Mesenchymal stem cell of adipose (primary cell): ENCODE data around the gene NME8.

GRCh38 chr7:37038184-37038642 lies 313.9 kb upstream of the AOAH start:
- CAGE, long polyA plus RNA: no peak

GRCh38 chr7:37201485-37202057 lies 247.1 kb downstream of the ELMO1 start:
- CAGE, long polyA plus RNA: no peak

GRCh38 chr7:37340930-37341316 lies 107.7 kb downstream of the ELMO1 start:
- CAGE, long polyA plus RNA: no peak

- CAGE, long polyA plus RNA: no peak
Observed at GRCh38 chr7:37349922-37350681, 98.6 kb downstream of the ELMO1 start.

DNA sequence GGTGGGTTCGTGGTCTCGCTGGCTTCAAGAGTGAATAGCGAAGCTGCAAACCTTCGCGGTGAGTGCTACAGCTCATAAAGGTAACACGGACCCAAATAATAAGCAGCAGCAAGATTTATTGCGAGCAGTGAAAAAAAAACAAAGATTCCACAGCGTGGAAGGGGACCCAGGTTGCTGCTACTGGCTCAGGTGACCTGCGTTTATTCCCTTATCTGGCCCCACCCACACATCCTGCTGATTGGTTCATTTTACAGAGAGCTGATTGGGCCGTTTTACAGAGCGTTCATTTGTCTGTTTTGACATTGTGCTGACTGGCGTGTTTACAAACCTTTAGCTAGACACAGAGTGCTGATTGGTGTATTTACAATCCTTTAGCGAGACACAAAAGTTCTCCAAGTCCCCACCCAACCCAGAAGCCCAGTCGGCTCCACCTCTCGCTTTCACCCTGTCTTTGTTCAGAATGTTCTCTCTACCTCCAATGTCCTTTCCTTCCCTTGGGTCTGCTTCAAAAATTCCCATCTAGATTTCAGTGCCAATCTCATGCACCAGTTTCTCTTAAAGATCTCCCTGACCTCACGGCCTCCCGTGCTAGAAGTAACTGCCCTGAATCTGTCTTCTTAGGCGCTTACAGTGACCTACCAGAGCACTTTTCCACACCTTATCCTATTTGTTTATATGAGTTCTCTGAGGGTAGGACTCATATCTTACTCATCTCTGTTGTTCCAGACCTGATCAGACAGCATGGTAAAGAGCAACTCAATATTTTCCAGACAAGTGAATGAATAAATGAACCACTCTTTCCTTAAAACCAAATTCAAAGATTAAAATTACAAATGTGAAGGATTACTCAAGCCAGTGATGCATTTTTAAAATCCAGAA lies 95.0 kb downstream of the ELMO1 start:
- CAGE, long polyA plus RNA: no peak

DNA sequence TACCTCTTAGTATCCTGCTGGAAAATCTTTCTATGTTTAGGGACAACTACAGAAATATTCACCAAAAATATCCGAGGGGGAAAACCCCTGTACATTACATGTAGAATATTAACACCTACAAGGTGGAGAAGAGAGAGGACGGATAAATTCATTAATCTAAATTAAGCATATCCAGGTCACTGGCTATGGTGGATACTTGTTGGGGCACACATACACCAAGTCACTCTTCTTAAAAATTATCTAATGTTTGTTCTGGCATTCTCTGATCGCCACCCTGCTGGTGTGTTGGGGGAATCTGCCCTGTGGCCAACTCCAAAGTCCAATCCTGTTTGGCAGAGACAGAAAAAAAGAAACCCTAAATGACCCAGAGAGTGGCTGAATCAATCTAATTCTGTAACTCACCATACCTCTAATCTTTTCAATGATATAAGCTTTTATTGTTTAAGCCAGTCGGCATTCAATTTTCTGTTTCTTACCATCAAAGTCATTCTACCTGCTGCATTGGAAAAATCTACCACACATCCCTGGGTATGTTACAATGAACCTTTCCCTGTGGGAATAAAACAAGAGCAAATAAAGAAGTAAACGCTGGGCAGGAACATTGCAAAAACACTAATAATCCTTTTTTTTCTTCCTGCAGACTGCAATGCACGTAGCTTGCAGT lies 34.3 kb downstream of the ELMO1 start:
- CAGE, long polyA plus RNA: no peak

DNA sequence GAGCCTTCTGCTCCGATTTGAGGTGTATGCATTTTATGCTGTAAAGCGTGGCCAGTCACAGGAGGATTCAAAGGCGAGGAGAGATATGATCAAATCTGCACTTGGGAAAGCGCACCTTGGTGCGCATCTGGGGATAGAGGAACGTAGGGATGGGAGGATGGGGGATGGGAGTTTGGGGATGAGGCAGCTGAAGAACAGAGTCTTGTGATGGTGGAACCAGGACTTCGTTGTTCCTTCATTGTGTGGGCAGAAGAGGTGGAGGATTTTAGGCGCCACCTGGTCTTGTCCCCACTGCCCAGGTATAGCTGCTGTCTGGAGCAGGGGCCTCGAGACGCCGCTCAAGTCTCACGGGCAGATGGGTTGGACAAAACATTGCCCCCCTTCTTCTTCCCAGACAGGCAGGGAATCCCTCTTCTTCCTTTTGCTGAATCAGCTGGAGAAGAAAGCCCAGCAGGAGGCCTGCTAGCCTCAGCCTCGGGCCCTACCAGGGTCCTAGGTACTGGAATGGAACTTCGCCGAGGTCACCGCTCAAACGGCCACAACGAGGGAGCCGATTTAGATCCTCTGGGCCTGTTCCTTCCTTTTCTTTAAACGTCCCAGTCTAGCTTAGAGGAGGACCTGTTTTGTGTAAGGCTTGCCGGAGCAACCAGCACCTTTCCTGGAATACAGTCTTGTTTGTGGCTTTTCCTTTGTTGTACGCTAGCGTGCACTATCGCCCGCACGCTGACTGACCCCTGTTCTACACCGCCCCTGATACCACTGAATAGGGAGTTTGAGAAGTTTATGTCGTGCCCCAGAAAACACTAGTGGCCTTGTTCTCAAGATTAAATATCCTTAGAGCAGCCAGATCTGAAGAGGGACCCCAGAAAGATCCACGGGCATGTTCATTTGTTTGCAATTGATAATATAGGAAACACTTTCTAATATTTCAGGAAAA lies at the start of gene NME8:
TSS of gene NME8 (plus strand) at position 168 of the 937 bp plus-strand sequence.
- CAGE, long polyA plus RNA: no peak

GRCh38 chr7:37942848-37943582 lies 22.6 kb downstream of the EPDR1 start:
- CAGE, long polyA plus RNA: no peak

- CAGE, long polyA plus RNA: no peak
Observed at GRCh38 chr7:38002890-38003444, 82.5 kb downstream of the EPDR1 start.

- CAGE, long polyA plus RNA: no peak
Observed at GRCh38 chr7:38233811-38234094, 55.7 kb downstream of the STARD3NL start.

- CAGE, long polyA plus RNA: no peak
Observed at GRCh38 chr7:38317342-38318022, 139.4 kb downstream of the STARD3NL start.

- CAGE, long polyA plus RNA: no peak
Observed at GRCh38 chr7:38318557-38319454, 140.8 kb downstream of the STARD3NL start.

GRCh38 chr7:38336336-38336989 lies 158.4 kb downstream of the STARD3NL start:
- CAGE, long polyA plus RNA: no peak

GRCh38 chr7:38344501-38345237 lies 166.6 kb downstream of the STARD3NL start:
- CAGE, long polyA plus RNA: no peak

GRCh38 chr7:38345439-38346248 lies 167.6 kb downstream of the STARD3NL start:
- CAGE, long polyA plus RNA: no peak

- CAGE, long polyA plus RNA: no peak
Observed at GRCh38 chr7:38753116-38753601, 122.0 kb upstream of the AMPH start.

- CAGE, long polyA plus RNA: no peak
Observed at GRCh38 chr7:39014657-39015023, 36.9 kb downstream of the POU6F2 start.

DNA sequence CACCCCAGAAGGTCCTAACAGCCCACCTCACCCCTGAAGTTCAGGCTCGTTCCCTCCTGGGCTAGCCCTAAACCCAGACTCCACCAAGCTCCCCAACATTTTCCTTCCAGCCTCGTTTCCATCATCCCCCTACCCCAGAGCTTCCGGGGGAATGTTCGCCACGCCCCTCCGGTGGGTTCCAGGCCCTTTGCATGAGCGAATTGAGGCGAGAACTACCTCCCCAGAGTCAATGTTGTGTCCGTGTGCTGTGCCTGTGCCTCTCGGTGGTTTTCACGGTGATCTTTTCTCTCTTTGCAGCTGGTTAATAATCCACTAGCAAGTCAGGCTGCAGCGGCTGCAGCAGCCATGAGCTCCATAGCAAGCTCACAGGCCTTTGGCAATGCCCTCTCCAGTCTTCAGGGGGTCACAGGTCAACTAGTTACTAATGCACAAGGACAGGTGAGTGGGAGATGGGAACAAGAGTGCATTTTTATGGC lies 159.9 kb upstream of the YAE1 start:
- CAGE, long polyA plus RNA: no peak

- CAGE, long polyA plus RNA: no peak
Observed at GRCh38 chr7:39458315-39458743, 107.9 kb upstream of the YAE1 start.

DNA sequence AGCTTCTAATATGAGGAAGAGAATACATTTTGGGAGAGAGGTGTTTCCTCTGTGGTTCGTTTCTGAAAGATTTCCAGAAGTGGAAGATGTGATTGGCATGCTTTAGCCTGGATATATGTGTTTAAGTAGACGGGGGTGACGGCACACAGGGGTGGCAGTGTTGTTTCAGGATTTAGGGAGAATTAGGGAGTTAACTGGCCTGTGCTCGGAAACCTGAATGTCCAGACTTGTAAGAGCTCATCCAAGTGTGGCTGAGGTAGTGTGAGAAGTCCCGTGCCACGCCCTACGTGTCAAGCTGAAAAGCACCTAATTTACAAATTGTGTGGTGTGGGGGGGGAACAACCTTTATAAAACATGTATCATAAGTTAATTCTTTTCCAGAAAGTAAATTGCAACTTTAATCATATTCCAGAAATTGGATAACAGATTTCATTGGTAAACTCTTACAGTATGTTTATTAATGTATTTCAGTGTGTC lies 1.1 kb downstream of the RALA start:
- CAGE, long polyA plus RNA: no peak